PC-3 (cell line): ENCODE measurements around the gene HSP90AB1.

- RAMPAGE, long total RNA = no peak
These were observed 37.5 kb downstream of the VEGFA start for GRCh38 chr6:43807047-43808298.

DNA sequence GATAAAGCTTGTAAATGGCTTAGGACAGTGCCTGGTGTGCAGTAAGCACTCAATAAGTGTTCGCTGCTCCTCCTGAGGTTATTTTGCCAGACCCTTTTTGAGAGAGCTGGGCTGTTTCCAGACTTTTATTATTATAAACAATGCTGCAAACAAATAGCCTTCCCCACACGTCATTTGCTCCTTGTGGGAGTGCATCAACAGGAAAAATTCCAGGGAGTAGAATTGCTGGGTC, 70.7 kb downstream of the VEGFA start:
- RAMPAGE, long total RNA = no peak

- RAMPAGE, long total RNA = no peak
These were observed 141.5 kb downstream of the VEGFA start for GRCh38 chr6:43911401-43912095.

- RAMPAGE, long total RNA = no peak
These were observed 159.5 kb downstream of the VEGFA start for GRCh38 chr6:43929495-43929941.

GRCh38 chr6:43972765-43973309, 154.4 kb downstream of the MRPL14 start:
- RAMPAGE, long total RNA = no peak

GRCh38 chr6:43992547-43993418, 134.5 kb downstream of the MRPL14 start:
- RAMPAGE, long total RNA = no peak

GRCh38 chr6:44049314-44049914, 77.8 kb downstream of the MRPL14 start:
- RAMPAGE, long total RNA = no peak

- RAMPAGE, long total RNA = no peak
These were observed 73.2 kb downstream of the MRPL14 start for GRCh38 chr6:44053980-44054560.

DNA sequence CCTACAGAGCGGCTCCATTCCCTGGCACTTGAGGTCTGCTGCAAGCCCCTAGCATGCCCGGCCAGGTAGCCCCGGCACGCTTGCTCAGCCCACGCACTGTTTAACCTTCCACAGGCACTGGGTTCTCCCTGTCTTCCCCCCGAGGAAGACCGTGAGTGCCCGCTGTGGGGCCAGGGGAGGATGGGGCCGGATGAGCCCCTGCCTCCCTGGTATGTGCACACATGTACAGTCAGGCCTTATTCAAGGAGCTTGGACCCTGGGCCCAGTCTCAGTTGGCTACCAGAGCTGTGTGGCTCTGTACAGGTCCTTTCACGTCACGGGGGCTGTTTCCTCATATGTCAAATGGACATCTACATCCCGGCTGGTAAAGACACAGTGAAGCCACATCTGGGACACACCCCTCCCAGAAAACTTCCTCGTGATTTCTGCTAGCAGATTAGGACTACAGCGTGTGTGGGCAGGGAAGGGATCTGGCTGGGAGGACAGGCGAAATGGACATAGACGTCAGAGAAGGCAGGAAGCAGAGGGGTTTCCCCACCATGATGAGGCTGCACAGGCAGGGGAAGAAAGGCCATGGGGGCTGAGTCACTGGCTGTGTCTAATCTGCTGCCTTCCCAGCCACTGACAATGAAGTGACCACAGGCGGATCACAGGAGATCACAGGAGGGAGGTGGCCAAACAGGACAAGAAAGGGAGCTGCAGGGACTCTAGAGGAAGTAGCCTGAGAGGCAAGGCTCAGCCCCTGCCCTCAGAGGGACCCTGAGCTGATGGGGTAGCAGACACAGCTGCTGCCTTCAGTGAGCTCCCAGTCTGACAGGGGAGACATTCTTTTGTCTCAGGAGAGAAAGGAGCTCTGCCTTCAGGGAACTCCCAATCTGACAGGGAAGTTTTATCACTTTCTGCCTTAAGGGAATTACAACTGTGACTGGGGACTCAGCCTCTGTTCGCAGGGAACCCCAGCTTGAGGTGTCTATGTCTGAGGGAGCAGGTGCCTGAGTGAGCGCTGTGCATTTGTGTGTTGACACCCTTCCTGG, 62.8 kb downstream of the MRPL14 start:
- RAMPAGE, long total RNA = no peak

DNA sequence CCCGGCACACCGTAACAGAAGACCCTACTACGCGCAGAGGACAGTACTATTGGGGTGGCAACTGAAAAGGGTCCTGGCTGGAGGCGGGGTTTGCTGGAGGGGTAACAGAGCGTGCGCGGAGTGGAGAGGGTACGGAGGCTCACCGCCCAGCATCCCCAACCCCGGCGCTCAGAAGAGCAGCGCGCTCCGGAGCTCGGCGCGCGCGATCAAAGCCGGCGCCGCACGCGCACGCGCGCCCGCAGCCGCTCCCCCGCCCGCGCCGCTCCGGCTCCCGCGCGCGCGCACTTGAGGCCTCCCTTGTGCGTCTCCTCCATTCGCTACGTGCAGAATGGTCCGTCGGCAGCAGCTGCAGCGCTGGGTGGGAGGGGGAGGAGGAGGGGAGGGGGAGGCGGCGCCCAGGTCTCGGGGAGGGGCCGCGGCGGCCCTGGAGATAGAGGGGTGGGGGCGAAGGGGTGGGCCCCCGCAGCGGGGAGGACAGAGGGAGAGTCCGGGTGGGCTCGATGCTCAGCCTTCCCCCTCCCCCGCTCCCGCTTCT, 54.0 kb downstream of the MRPL14 start:
- RAMPAGE, long total RNA = no peak

GRCh38 chr6:44076372-44077408, 50.6 kb downstream of the MRPL14 start:
- RAMPAGE, long total RNA = no peak

DNA sequence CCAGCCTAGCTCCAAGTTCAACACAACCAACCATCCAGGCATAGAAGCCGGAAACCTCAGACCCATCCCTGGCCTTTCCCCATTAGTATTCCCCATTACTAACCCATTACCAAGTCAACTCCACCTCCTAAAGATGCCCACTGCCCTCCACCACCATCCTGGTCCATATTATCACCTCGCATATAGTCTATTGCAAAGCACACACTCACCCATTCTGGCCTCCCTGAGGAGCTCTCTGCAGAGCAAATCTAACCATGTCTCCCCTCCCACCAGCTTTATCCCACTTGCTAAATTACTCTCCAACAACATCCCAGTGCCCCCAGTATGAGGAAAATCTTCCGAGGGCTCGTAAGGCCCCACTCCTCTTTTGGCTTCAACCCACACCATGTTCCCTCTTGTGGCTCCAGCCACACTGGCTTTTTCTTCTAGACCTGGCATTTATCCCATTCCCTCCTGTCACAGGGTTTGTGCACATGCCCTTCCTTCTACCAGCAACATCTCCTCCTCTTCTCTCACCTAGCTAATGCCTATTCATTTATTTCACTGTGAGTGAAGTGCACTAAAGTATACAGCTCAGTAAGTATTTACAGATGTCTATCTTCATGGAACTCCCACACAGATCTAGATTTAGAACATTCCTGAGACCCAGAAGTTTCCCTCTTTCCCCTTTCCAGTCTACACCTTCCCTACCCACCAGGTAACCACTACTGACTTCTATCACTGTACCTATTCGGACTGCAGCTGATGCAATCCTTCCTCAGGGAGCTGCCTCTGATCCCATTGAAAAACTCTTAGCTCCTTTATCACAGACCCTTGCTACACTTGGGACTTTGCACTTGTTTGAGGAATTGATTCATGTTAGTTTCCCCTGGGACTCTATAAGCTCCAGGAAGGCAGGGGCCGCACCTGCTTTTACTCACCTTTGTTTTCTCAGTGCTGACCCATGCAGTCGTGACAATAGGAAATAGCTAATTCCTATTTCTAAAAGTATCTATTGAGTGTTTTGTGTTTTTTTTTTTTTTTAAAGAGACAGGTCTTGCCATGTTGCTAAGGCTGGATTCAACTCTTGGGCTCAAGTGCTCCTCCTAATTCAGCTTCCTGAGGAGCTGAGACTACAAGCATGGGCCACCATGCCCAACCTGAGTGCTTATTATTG, 15.6 kb downstream of the MRPL14 start:
- RAMPAGE, long total RNA = no peak

GRCh38 chr6:44130096-44130449, 2.7 kb downstream of the TMEM63B start:
- RAMPAGE, long total RNA = no peak

GRCh38 chr6:44134781-44135276, 7.5 kb downstream of the TMEM63B start:
- RAMPAGE, long total RNA = no peak

GRCh38 chr6:44148489-44149484, 9.8 kb upstream of the CAPN11 start:
- RAMPAGE, long total RNA = no peak

DNA sequence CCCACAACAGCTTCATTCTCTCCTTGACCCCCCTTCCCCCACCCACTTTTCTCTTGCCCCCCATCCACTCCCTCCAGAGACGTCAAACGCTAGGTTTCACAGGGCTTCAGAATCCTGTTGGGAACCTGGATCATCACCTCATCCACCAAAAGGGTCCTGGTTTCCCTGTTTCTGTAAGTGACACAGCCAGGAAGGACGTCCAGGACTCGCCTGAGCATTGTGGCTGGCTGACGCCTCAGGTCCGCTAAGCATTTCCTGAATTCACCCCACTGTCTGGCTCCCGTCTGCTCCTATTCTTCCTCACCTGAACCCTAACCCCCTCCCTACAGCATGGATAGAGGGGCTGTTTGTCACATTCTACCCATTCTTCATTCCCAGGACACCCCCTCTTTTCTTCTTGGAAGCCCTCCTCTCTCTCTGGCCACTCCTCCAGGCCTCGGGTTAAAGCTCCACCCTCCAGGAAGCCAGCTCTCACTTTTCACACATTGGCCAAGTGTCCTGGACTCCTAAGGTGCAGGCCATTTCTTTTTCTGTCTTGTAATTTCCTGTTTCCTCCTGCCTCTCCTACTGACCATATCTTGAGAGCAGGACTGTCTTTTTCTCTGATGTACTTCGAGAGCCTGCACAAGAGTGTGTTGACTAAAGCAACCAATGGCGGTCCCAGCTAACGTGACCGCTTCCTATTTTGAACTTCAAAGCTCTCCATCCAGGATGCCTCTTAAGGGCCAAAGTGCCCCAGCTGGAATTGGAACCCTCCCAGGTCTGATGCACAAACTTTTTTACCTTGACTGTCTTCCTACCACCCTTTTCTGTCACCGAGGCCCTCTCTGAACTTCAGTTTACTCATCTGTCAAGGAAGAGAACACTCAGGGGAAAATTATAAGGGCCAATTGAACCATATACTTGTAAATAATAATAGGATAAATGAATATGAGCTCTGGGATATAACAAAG, 24.2 kb upstream of the MYMX start:
- RAMPAGE, long total RNA = no peak

DNA sequence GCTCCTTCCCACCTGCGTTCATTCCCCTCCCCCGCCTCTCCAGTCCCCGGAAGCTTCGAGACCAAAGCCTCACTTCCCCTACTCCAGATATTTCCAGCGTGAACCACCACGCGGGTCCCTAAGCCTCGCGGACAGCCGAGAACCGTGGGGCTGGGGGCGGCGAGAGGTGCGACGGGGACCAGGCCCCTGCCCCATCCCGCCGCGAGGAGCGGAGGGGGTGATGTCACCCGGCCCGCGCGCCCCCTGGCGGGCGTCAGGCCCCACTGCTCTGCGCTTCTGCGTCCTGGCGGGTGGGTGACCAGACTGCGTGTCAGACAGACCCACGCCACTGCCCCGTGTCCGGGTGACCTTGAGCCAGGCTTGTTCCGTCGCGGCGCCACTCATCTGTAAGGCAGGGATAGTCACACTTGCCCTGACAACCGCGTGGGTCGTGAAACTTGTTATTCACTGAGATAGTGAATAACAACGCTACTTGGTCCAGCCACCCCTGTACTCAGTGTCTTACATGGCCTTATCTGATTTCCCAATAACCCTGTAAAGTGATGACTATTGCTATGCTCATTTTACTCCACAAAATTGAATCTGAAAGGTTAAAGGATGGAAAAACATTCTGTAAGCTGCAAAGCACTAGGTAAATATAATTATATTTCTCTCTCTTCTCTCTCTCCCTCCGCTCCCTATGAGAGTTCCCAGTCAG, 8.9 kb upstream of the HSP90AB1 start:
- RAMPAGE, long total RNA = no peak

GRCh38 chr6:44247032-44247912, at the start of gene HSP90AB1:
HSP90AB1 (plus strand) TSS chr6:44247101.
- RAMPAGE, long total RNA = start-site peak on the plus strand at chr6:44247097-44247172, 7,550 and 1,419 reads in 2 replicates

DNA sequence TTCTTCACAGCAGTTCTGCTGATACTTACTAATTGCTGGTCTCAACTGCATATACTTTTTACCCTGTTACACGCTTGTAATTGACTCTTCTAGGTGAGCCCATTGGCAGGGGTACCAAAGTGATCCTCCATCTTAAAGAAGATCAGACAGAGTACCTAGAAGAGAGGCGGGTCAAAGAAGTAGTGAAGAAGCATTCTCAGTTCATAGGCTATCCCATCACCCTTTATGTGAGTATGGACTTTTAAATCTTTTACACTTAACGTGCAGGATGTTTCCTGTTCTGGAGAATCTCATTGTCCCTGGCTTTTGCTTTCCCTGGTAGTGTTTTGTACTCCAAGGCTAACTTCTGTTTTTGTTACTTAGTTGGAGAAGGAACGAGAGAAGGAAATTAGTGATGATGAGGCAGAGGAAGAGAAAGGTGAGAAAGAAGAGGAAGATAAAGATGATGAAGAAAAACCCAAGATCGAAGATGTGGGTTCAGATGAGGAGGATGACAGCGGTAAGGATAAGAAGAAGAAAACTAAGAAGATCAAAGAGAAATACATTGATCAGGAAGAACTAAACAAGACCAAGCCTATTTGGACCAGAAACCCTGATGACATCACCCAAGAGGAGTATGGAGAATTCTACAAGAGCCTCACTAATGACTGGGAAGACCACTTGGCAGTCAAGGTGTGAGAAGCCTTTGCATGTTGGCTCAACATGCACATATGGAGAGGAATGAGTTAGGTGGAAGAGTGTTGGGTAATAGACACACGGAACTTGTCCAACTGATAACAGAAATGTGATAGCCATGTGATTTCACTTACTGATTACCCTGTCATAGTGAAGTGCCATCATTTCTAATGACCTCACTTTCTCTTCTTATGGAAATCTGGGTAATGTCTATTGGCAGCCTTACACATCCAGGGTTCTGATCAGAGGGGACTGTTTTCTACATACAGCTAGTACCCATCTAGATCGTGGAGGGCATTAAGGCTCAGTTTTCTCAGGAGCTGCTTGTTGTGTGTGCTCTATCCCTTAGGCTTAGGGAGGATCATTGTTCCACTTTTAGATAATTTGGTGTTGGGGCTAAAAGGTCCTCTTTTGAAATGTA, 3.4 kb downstream of the HSP90AB1 start:
- RAMPAGE, long total RNA = no peak

DNA sequence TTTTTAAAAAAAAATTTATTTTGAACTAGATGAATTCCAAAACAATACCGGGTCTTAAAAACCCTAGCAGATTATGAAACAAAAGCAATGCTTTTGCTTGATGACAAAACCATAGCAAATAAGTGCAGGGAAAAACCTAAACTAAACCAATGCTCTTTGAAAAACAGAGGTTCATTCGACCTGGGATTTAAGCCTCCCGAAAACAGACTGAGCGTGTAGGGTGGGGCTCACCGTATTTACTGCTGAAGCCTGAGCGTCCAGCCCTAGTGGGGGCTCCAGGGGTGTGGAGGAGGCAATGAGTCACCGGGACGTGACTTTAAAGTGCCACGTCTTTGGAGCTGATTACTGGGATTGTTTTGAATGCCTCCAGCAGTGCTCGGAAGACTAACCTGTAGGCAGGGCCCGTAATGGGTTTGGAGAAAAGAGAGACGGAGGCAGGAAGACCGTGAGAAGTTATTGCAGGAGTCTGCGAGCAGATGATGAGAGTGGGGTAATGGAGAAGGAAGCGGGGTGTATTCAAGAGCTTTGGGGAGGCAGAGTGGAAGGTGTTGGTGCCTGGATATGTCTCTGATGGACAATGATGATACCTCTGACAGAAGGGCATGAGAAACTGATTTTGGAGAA, 69.2 kb downstream of the CDC5L start:
- RAMPAGE, long total RNA = no peak